ENCODE measurements around a stretch of chr3.

DNA sequence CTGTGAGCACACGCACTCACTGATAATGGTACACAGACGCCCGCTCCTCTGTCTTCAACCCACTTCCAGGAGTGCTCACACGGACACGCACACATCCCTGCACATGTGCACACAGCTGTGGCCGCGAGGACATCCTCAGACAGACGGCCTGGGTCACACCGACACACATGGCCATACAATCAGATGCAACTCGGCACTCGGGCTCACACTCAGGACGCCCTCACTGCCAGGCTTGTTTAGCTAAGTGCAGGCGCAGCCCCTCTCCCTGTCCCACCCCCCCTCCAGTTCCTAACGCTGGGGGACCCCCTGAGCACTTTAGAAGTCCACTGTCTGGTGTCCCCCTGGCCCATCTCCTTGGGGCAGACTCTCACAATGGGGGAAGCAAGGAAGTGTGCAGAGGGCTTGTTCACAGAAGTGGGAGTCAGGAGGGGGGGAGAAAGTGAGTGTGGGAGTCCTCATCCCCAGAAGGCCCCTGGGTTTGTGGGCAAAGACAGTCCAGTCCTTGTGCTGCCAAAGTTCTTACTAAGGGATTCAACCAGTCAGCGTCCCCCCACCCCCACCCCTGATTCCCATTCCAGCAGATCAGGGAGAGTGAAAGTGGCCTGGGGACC is 613 bp upstream of the GATA2 start:
- PRO-cap, result no peak
- RAMPAGE, long total RNA, 3 experiments, result no peak in any of the 3 experiments

DNA sequence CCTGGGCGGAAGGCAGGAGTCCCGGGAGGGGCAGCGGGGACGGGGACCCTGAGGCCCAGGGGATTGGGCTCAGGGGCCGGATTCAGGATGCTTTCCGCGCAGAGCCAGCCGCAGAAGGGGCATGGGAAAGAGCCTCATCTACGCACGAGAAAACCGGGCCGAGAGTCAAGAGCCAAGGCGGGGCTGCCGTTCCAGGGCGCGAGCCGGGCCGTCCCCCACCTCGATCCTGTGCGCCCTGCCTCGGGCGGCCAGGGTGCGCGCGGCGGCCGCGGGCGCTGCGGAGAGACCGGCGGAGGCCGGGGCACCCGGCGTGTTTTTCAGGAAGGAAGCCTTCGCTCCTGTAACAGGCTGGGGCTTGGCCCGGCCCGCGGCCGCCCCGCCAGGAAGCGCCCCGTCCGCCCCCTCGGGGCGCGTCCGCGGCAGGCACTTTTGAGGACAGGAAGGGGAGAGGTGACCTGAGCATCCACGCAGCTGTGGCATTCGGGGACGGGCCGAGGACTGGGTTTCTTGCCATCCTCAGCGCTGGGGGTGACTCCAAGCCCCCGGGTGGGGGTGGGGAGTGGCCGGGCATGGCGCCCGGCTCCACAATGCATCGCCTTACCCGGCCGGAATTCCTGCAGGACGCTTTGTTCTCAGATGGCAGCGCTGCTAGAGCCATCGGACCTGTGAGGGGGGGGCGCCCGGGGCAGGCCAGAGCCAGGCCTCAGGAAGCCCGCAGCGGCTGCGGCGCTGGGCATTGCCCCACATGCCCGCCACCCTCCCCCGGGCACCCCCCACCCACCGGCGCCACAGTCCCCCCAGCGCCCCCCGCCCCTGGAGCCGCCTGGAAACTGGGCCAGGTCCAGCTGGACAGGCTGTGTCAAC is 62.4 kb upstream of the GATA2 start:
- PRO-cap, result no peak
- RAMPAGE, long total RNA, 3 experiments, result no peak in any of the 3 experiments

DNA sequence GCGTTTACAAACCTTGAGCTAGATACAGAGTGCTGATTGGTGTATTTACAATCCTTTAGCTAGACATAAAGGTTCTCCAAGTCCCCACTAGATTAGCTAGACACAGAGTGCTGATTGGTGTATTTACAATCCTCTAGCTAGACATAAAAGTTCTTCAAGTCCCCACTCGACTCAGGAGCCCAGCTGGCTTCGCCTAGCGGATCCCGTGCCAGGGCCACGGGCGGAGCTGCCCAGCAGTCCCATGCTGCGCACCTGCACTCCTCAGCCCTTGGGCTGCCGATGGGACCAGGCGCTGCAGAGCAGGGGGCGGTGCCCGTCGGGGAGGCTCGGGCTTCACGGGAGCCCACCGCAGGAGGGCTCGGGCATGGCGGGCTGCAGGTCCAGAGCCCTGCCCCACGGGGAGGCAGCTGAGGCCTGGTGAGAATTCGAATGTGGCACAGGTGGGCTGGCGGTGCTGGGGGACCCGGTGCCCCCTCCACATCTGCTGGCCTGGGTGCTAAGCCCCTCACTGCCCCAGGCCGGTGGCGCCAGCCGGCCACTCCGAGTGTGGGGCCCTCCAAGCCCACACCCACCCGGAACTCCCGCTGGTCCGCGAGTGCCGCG is 16.8 kb downstream of the RAB7A start:
- PRO-cap, result no peak
- RAMPAGE, long total RNA, 3 experiments, result no peak in any of the 3 experiments

DNA sequence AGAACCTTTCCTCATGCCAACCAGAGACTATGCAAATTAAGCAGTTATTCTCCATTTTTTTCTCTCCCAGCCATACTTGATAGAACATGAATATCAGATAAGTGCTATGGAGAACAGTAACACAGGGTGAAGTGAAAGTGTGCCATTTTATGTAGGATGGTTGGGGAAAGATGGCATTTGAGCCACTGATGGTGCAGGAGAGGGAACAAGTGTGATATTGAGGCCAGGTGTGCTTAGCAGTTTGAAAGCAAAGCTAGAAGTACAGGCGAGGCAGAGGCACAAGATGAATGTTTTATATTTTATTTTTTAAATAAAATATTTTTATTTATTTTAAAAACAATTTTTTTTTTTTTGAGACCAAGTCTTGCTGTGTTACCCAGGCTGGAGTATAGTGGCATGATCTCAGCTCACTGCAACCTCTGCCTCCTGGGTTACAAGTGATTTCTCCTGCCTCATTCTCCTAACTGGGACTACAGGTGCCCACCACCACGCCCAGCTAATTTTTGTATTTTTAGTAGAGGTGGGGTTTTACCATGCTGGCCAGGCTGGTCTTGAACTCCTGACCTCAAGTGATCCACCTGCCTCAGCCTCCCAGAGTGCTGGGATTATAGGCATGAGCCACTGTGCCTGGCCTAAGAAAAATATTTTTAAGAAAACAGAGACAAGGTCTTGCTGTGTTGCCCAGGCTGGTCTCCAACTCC is 31.4 kb downstream of the RAB7A start:
- PRO-cap, result no peak
- RAMPAGE, long total RNA, 3 experiments, result no peak in any of the 3 experiments

- PRO-cap, result bidirectional peak, plus-strand start at chr3:128845994, minus-strand start at chr3:128845872
- RAMPAGE, long total RNA, 3 experiments, result no peak in any of the 3 experiments
These were observed 33.4 kb upstream of the ACAD9 start for GRCh38 chr3:128845621-128846859.

- PRO-cap, result no peak
- RAMPAGE, long total RNA, 3 experiments, result no peak in any of the 3 experiments
These were observed 841 bp downstream of the EFCC1 start for GRCh38 chr3:129001776-129002513.

GRCh38 chr3:129016222-129016803 is 15.2 kb downstream of the EFCC1 start:
- PRO-cap, result no peak
- RAMPAGE, long total RNA, 3 experiments, result no peak in any of the 3 experiments

DNA sequence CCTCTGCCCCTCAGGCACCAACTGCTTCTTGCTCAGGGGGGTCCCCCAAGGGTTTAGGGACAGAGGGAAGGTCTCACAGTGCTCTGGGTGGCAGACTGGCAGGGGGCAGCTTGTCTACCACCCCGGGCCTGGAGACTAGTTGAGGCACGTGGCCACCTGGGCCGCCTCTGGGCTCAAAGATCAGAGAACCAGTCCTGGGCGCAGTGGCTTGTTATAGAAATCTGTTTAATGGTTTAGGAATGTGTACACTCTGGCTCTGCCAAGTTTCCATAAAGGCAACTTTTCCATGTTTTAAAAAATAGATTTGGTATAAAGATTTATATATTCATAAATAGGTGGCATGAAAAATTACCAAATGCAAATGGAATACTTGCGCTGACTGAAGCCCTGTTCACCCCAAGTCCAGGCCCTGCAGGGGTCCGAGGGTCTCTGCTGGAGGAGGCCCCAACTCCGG is 26.8 kb downstream of the GP9 start:
- PRO-cap, result no peak
- RAMPAGE, long total RNA, 3 experiments, result no peak in any of the 3 experiments

DNA sequence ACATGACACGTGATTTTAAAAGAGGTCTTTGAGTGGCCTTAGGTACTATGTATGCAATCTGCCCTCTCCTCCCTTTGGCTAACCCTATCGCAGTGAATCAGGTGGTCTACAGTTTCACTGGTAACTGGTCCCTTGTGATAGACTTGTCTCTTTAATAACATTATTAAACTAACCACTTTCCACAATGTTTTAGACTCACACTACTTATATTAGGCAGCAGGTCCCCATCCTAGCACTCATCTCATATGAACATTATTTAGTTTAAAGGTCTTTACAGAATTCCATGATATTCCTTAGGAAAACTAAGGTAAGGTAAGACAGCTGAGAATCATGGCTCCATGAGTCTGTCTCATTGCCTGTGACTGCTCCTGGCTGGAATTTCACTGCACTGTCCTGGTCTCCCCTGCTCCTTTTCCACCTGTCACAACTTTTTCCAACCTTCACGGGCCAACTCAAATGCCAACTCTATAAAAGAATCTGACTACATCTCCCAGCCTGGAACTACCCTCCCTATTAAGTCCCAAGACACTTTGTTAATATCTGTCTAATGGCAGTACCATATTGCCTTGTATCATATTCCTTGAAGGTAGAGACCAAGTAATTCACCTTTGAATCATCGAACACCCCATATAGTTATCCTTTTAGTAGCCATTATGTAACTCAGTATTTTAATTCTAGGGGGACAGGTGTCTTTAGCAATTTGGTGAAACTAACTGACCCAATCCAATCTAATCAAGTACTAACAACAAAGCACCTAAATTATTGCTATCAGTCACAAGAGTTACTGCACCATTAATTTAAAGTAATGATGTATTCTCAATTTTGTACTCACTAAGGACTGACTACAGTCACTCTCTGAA is 7.6 kb downstream of the CNBP start:
- PRO-cap, result no peak
- RAMPAGE, long total RNA, 3 experiments, result no peak in any of the 3 experiments

DNA sequence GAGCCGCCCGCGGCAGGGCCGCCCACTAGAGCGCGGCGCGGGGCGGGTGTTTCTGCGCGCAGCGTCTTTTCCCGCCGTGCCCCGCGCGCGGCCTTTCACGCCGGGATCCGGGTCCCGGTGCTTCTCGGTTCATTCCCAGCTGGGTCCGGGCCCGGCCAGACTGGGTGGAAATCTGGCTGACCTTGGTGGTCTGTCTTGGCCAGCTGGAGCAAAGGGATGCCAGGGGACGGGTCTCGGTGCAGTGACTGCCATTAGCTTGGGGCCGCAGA is 220 bp upstream of the CNBP start:
- PRO-cap, result bidirectional peak, plus-strand start at position 132 of the sequence, minus-strand start outside the sequence
- RAMPAGE, long total RNA, 3 experiments, result no peak in any of the 3 experiments

- PRO-cap, result no peak
- RAMPAGE, long total RNA, 3 experiments, result no peak in any of the 3 experiments
These were observed 1.6 kb upstream of the H1-10 start for GRCh38 chr3:129317625-129318193.

- PRO-cap, result unidirectional peak, plus-strand start at chr3:129399995
- RAMPAGE, long total RNA, 3 experiments, result no peak in any of the 3 experiments
These were observed 28.5 kb downstream of the EFCAB12 start for GRCh38 chr3:129399905-129400394.

DNA sequence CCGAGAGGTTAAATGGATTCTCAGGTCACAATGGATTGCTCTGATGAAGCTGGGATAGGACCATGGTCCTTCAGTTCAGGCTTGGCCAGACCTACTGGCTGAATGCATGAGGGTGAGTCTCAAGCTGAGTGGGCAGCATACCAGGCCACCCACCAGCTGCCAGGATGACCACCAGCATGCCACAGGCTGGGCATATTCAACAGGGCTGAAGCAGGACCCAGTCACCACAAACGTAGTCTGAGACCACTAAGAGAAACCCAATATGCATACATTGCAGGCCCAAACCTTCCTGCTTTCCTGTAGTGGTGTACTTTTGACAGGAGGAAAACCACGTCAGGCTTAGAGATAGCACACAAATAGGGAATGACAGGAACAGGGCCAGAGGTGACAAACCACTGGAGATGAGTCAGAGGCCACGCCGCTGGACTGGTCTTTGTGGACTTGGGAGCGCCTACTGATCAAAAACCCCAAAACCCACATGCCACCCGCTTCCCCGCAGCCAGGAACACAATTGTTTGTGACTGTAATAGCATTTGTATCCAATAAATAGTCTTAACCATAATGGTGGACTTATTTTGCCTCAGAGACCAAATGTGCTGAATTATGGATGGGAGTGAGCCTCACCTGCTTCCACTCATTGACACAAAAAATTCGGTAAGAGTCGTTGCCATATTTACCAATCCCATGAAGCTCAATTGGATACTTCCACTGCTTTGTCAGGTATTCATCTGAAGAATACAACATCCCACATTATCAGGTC is 3.6 kb upstream of the EFCAB12 start:
- PRO-cap, result no peak
- RAMPAGE, long total RNA, 3 experiments, result no peak in any of the 3 experiments

- PRO-cap, result no peak
- RAMPAGE, long total RNA, 3 experiments, result no peak in any of the 3 experiments
These were observed 7.4 kb downstream of the PLXND1 start for GRCh38 chr3:129599083-129599493.

DNA sequence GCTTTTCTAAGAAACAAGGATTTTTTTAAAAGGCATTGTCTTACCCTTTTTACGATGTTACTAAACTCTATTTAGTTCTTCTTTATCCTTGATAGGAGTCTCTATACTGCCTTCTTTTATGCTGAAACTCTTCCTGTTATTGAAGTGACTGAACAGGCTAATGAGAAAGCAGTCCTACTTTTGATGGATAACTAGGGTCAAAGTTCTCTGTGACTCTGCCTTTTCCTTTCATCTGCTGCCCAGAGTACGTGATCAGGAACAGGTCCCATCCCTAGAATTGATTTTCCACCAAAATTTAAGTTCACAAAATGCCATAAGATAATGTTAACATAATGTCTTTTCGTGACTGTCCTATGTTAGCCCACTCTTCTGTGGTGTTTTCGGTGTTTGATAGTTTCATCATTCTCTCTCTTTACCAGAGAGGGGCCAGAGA is 50.2 kb upstream of the PLXND1 start:
- PRO-cap, result no peak
- RAMPAGE, long total RNA, 3 experiments, result no peak in any of the 3 experiments

DNA sequence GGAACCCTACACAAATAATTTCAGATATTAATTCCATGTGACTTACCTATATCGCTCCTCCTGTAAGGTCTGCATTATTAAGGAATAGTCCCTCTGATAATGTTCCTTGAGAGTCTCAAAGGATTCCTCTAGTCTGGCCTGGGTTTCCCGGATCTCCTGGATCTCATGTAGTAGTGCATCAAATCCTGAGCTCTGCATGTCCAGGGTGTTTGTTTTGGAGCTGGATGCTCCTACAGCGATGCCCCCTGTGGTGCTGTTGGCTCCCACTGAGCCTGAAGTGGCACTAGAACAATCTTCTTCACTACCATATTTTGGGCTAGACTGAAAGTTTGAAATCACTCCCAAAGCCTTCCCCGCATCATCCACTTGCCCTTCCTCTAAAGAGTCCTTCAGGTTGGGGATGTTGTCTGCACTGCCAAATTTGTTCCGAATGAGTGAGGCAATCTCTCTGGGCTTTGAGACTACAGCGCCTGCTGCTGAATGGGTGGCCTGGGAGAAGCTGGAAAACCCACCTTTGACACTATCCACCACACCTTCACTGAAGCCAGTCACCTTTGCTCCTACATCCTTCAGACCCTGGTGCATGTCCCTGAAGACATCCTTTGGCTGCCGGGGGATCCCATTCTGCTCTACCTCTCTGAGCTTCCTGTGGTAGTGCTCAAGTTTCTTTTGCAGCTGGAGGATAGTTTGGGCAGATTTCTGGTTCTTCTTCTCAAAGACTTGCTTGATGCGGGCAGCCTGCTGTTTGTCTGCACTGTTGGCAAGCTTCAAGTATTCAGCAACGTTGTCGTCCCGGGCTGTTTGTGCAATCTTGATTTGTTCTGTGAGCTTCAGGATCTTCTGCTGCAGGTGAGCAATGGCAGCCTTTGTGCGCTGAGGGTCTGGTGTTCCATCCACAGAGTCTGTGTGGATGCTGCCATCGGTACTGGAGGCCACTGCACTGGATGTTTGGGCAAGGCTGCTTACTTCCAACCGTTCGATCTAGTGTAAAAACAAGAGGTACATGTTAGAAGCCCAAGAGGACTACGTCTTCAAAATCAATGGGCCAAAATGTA is 64.1 kb upstream of the PLXND1 start:
- PRO-cap, result no peak
- RAMPAGE, long total RNA, 3 experiments, result no peak in any of the 3 experiments

GRCh38 chr3:129688015-129688990 is 81.8 kb upstream of the PLXND1 start:
- PRO-cap, result unidirectional peak, minus-strand start at chr3:129688650
- RAMPAGE, long total RNA, 3 experiments, result no peak in any of the 3 experiments

DNA sequence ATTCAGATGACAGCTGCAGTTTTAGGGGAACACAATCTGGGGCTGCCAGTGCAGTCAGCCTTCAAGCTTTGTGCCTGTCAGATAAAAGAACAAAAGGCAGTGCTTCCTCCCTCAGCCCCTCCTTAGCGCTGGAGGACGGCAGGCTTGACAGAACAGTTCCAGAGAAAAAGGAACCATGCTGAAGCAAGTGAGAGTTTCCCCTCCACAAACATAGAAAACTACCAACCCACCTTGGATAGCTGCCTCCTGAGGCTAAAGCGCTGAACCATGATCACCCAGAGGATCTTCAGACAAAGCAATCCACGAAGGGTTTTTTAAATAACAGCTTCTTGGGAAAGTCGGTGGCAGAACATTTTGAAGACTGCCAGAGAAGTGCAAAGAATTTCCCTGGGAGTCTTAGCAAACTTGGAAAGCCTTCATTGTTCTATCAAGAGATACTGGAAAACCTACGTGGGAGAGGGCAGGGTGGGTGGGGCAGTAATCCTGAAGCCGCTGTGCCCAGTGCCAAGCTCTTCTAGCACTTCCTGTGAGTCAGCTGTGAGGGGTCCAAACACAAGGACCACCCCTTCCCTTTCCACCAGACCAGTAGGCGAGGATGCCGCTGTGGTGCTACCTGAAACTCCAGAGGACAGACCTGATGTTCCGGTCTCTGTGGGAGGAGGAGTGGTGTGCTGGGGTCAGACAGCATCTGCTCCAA is 99.3 kb downstream of the TMCC1 start:
- PRO-cap, result no peak
- RAMPAGE, long total RNA, 3 experiments, result no peak in any of the 3 experiments

- PRO-cap, result unidirectional peak, minus-strand start at chr3:130111487
- RAMPAGE, long total RNA, 3 experiments, result no peak in any of the 3 experiments
These were observed 29.8 kb downstream of the ALG1L2 start for GRCh38 chr3:130111345-130111948.

DNA sequence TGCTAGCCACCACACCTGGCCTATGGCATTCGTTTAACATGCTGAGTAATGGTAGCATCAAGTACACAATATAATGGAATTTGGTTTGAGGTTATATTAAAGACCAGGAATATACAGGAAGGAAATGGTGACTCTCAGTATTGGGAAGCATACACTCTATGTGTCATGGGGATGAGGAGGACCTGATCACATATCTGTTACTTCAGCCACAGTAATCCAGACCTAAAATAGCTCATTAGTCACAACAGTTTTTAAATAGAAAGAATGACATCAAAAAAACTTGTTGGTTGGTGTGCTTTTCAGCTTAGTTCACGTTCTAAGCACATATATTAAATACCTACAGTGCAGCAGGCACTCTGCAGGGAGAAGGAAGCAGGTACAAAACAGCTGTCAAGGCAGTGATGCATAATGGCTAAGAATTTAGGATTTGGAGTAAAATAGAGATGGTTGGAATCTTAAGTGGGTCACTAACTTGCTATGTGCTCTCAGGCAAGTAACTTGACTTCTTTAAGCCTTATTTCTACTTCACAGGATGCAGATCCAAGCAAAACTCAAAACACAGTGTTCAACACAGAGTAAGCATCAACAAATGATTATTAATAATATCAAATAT is 52.4 kb upstream of the ATP2C1 start:
- PRO-cap, result bidirectional peak, plus-strand start at position 325 of the sequence, minus-strand start at position 160 of the sequence
- RAMPAGE, long total RNA, 3 experiments, result no peak in any of the 3 experiments